Suprapubic skin (tissue), 4 donors: ENCODE measurements around a stretch of chr15.

- PRO-cap: no peak
- RAMPAGE, long total RNA, 4 experiments: start-site peak on the plus strand in 1 of 4 experiments, at chr15:78438308-78438634 at its widest, 43 reads per replicate
These were observed 595 bp downstream of the IREB2 start for GRCh38 chr15:78438375-78439247.

GRCh38 chr15:78508336-78508775 lies 979 bp downstream of the HYKK start:
- PRO-cap: no peak
- RAMPAGE, long total RNA, 4 experiments: no peak in any of the 4 experiments

- PRO-cap: no peak
- RAMPAGE, long total RNA, 4 experiments: no peak in any of the 4 experiments
These were observed 825 bp downstream of the CHRNA5 start for GRCh38 chr15:78565983-78566706.

GRCh38 chr15:78804234-78804806 lies 6.9 kb downstream of the ADAMTS7 start:
- PRO-cap: no peak
- RAMPAGE, long total RNA, 4 experiments: no peak in any of the 4 experiments

DNA sequence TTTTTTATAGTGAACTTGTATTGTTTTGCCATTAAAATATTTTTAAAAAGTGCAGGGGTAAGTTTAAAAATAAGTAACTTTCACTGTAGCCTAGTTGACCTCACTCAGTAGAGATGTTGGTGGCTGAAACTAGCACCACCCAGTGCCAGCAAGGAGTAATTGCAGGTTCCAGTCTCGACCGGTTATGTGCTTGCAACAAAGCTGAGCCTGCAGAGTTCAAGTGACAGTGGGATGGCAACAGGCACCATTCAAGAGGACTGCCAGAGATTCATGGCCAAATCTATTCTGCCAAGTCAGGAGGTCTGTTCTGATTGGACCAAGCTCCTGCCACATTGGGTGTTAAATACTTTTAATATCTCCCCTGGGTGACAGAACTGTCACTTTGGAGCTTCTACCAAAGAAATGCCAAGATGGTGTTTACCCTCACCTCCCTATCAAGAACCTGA lies 2.7 kb downstream of the ADAMTS7 start:
- PRO-cap: no peak
- RAMPAGE, long total RNA, 4 experiments: no peak in any of the 4 experiments

- PRO-cap: no peak
- RAMPAGE, long total RNA, 4 experiments: no peak in any of the 4 experiments
These were observed 15.4 kb downstream of the MORF4L1 start for GRCh38 chr15:78887915-78888571.

GRCh38 chr15:78997854-78998577 lies 53.2 kb upstream of the CTSH start:
- PRO-cap: no peak
- RAMPAGE, long total RNA, 4 experiments: no peak in any of the 4 experiments

- PRO-cap: no peak
- RAMPAGE, long total RNA, 4 experiments: no peak in any of the 4 experiments
These were observed 203.0 kb downstream of the MINAR1 start for GRCh38 chr15:79635148-79635518.

DNA sequence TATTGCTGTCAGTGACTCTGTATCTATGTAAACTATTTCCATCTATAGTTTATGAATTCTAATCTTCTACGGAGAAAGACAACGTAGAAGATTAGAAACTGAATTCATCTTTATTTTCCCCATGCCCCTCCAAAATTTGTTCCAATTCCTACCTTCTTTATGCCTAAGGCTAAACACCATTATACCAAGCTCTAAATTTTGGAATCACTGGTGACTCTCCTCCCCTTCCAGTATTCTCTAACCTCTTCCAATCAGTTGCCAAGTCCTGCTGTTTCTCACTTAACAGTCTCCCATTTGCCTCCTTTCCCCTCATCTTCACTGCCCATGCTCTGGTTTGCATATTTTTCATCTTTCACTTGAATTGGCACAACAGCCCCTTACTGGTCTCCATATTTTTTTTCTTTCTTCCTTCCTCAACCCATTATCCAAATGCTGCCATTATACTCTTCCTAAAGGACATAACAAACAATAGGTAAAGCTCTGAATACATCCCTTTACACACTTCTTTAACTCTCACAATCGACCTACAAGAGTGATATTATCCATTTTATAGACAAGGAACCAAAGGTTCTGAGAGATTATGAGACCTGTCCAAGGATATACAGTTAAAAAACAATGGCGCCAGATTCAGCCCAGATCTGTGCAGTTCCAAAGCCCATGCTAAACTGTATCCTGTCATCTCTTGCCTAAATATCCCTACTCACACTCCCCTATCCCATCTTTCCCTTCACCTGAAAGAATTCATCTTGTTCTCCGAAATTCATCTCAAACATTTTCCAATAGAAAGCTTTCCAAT lies 2.1 kb downstream of the MTHFS start:
- PRO-cap: no peak
- RAMPAGE, long total RNA, 4 experiments: start-site peak on the minus strand in 1 of 4 experiments, centred at position 539 of the sequence, 8 reads per replicate

- PRO-cap: bidirectional peak, plus-strand start at chr15:79896741, minus-strand start at chr15:79896683
- RAMPAGE, long total RNA, 4 experiments: no peak in any of the 4 experiments
These were observed 428 bp downstream of the MTHFS start for GRCh38 chr15:79896270-79896902.

DNA sequence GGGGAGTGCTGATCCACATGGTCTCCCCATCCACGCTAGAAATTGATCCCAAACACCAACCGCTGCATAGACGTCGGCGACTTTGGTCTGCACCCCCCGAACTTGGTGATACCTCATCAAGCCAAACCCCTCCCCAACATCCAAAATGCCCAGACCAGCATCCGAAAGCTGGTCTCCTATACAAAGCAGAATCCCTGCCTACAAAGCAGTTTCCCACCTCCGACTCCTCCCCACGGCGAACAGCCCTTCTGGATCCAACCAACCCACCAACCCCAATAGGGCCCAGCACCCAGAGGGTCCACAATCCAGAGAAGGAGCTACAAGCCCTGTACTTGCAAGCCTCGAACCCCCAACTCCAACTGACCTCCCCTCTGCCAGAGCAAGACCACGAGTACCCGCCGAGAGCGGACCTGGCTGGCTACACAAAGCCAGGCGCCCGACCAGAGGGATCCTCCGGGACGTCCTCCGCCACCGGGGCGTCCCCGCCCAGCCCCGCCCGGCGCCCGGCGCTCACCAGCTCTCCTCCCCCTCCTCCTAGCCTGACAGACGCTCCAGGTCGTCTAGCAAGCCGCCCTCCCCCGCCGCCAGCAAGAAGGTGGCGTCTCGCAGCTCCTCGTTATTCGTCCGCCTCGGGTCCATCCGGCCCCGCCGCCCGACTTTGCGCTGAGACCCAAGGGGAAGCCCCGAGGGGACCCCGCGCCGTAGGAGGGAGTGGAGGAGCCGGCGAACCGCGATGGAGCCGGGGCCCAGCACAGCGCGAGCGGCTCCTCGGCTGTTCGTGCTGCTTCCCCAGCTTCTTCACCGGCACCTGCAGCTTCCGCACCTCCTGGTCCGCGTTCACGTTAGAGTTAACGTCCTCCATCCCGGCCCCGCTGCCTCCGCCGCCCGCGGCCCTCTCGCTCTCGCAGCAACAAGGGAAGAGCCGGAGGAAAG lies 26.1 kb upstream of the MTHFS start:
- PRO-cap: bidirectional peak, plus-strand start at position 628 of the sequence, minus-strand start at position 444 of the sequence; unidirectional peak, minus-strand start at position 810 of the sequence
- RAMPAGE, long total RNA, 4 experiments: start-site peak on the plus strand in 3 of 4 experiments, centred at positions 531 to 554 of the sequence, 6 to 12 reads per replicate

GRCh38 chr15:79923562-79924484 lies 27.0 kb upstream of the MTHFS start:
- PRO-cap: bidirectional peak, plus-strand start at chr15:79923988, minus-strand start at chr15:79923759
- RAMPAGE, long total RNA, 4 experiments: start-site peak on the minus strand in 4 of 4 experiments, at chr15:79923729-79923766 at its widest, 37 to 85 reads per replicate

DNA sequence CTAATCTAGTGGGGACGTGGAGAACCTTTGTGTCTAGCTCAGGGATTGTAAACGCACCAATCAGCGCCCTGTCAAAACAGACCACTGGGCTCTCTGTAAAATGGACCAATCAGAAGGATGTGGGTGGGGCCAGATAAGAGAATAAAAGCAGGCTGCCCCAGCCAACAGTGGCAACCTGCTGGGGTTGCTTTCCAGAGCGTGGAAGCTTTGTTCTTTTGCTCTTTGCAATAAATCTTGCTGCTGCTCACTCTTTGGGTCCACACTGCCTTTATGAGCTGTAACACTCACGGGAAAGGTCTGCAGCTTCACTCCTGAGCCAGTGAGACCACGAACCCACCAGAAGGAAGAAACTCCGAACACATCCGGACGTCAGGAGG lies 29.9 kb upstream of the MTHFS start:
- PRO-cap: no peak
- RAMPAGE, long total RNA, 4 experiments: no peak in any of the 4 experiments

DNA sequence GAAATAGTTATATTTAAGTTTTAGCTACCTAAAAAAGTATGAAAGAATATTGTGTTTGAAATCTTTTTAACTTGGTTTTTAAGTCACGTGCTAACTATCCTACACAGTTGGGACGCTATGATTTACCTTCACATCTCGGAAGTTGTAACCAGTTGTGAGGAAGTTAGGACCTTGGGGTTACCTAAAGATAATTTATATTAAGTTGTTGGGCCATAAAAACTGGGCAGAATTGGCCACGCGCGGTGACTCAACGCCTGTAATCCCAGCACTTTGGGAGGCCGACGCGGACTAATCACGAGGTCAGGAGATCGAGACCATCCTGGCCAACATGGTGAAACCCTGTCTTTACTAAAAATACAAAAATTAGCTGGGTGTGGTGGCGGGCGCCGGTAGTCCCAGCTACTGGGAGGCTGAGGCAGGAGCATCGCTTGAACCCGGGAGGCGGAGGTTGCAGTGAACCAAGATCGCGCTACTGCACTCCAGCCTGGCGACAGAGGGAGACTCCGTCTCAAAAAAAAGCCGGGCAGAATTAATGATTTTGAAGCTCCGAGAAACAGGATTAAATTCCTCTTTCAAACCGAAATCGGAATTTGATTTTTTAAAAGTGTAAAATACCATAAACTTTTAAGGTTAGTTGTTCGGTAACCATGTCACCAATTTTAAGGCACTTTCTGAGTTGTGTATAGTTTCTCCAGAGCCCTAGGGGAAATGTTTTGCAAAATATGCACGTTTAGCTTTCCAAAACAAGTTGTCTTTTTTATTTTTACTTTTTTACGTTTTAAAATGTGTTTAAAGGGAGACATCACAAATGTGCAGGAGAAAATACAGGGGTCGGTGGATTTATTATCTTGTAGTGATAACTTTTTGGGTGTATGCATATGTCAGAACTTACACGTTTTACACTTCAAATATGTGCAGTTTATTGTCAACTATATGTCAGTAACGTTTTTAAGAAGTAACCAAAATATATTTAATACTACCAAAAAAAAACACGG lies 1.2 kb downstream of the ZFAND6 start:
- PRO-cap: no peak
- RAMPAGE, long total RNA, 4 experiments: no peak in any of the 4 experiments

DNA sequence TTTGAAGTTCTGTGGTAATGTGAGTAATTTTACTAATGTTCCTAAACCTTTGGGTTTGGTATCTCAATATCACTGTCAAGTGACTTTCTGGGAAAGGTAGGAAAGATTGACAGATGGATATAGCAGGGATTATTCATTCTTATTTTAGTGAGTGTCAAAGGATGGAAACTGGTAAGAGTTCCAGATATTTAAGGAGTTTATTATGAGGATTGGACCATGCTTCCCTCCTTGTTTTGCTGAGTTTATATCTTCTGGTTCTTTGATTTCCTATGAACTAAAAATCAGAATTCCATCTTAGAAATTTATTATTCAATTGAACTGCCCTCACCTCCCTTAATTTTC lies 23.0 kb downstream of the ZFAND6 start:
- PRO-cap: no peak
- RAMPAGE, long total RNA, 4 experiments: no peak in any of the 4 experiments

DNA sequence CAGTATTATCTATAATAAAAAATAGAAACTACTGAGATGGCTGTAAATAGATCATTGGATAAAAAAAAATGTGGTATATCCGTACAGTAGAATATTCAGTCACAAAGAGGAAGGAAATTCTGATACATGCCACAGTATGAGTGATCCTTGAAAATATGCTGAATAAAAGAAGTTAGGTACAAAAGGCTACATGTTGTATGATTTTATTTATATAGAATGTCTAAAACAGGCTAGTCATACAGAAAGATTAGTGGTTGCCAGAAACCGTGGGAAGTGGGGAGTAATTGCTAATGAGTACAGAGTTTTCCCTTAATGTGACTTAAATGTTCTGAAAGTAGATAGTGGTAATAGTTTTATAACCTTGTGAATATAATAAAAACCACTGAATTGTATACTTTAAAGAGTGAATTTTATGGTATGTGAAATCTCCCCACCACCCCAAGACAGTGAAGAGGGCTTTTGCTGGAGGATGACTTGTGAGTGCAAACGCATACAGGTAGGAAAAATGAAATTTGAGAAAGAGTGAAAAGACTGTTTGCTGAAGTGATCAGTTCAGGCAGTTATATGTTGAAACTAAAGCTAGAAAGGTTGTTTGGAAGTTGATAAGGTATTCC lies 24.8 kb upstream of the FAH start:
- PRO-cap: no peak
- RAMPAGE, long total RNA, 4 experiments: no peak in any of the 4 experiments

DNA sequence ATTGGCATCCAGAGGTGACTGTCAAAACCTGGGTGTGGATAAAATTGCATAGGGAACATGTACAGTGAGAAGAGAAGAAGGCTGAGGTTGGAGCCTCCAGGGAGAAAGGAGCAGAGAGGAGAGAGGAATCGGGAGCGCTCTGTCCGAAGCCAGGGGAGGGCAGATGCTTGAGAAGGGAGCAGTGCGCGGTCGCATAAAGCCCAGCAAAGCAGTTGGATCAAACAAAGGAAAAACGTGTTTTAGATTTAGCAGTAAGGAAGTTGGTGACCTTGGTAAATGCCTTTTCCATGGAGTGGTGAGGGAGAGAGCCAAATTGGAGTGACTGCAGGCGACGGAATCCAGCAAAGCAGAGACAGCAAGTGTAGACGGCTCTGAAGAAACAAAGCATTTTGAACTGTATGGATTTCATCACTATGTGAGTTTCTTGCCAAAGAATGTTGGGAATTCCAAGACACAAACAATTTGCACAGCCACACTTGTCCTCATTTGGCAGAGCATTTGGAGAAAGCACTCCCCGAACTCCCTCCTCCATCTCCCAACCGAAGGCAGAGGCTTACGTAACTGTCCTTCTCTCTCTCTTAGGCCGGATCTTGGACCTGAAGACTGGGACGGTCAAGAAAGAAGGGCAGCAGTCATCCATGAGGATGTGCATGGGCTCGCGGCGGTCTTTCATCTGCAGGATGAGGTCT lies 103.5 kb downstream of the ARNT2 start:
- PRO-cap: no peak
- RAMPAGE, long total RNA, 4 experiments: no peak in any of the 4 experiments

GRCh38 chr15:80679790-80680404 lies 15.2 kb upstream of the ABHD17C start:
- PRO-cap: no peak
- RAMPAGE, long total RNA, 4 experiments: no peak in any of the 4 experiments

GRCh38 chr15:80705425-80706012 lies 10.4 kb downstream of the ABHD17C start:
- PRO-cap: no peak
- RAMPAGE, long total RNA, 4 experiments: no peak in any of the 4 experiments

DNA sequence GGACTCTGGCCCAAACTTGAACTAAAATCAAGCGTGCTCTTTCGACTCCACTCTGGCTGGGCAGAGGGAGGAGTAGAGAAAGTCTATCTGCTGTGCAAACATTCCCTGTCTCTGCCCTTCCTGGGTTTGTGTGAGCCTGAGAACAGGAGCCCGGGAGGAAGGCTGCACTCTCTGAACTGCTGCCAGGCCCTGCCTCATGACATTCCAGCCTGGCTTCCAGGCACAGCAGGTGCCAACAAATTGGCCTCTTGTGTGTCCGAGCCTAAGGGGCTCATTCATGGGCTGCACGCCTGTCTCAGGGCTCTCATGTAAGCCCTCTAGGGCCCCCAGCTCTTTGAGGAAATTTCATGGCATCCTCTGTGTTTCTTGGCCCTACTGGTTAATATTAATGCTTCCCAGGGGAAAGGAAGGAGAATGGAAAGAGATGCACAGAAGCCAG lies 77.9 kb downstream of the CEMIP start:
- PRO-cap: no peak
- RAMPAGE, long total RNA, 4 experiments: no peak in any of the 4 experiments